Breast (tissue), 4 donors: ENCODE measurements around the genes PROK1 and CHI3L2.

- PRO-cap, 3 experiments, result no peak in any of the 3 experiments
- RRBS, result no CpG with 5 or more reads among the region's 7 CpGs
These were observed 22.5 kb upstream of the STRIP1 start for GRCh38 chr1:110011543-110012646.

- PRO-cap, 3 experiments, result no peak in any of the 3 experiments
- RRBS, result no CpG with 5 or more reads among the region's 12 CpGs
These were observed 8.5 kb downstream of the STRIP1 start for GRCh38 chr1:110042787-110043443.

DNA sequence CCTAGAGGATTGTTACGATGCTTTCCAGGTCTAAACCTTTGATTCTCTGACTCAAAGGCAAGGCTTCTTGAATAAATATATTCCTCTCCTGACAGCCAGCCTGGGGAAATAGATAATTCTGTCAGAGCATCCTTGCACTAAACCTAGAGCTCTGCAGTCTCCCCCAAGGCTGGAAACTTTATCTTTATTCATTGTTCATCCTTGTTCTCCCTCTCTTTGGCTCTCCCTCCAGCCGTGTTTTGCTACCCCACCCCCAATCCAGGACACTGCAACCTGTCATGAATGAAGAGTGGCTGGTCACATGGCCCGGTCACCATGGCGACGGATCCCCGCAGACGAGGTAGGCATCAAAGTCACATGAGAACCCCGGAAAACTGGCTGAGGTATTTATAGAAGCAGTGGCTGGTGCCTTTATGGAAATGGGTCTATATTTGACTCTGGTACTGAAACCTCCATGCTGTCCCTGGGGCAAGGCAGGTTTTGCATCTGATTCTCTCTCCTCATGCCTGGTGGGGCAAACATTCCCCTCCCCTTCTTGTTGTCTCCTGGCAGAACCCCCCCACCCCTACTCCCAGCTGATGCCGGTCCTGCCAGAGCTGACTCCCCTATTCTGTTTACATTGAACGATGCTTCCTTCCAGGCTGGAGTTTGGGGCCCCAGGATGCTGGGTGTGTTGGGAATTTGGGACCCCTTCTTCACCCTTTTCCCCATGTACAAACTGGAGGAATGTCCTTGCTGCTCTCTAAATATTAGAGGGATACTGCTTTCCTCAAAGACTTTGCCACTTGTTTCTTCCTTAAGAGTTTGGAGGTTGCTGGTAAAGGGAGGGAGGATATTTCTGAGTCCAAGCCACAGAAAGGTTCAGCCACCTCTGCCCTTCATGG lies 13.3 kb upstream of the SLC6A17 start:
- PRO-cap, 3 experiments, result no peak in any of the 3 experiments
- RRBS, result 8% methylated on average over 6 of the region's 10 CpGs

GRCh38 chr1:110380573-110381392 lies 10.0 kb downstream of the SLC16A4 start:
- PRO-cap, 3 experiments, result no peak in any of the 3 experiments
- RRBS, result no CpG with 5 or more reads among the region's 13 CpGs

- PRO-cap, 3 experiments, result no peak in any of the 3 experiments
- RRBS, result no CpG with 5 or more reads among the region's 3 CpGs
These were observed 6.2 kb upstream of the LAMTOR5 start for GRCh38 chr1:110413684-110414140.

GRCh38 chr1:110450891-110451504 lies at the start of gene PROK1:
Gene PROK1, plus strand, starts transcription at chr1:110451149.
- PRO-cap, 3 experiments, result no peak in any of the 3 experiments
- RRBS, result no CpG with 5 or more reads among the region's 12 CpGs

DNA sequence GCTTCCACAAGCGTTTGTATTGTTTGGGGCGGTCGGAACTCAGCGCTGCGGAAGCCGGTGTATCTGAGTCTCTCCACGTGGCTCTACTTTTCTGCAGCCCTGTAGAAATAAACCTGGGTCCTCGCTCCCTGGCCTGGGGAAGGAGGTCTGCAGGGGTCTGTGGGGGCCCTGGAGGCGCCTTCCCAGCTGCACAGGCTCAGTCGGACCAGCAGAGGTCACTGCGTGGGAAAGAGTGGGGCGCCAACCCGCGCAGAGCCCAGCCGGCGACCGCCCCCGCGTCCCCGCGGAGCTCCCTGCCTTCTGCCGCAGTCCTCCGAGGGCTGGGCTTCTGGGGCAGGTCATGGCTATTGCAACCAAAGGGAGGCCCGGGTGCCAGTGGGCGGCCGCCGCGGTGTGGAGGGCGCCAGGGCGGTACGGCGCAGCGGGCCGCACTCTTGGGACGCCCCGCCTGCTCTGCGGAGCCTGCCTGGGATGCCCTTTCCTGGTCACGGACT lies 36.3 kb upstream of the KCNA10 start:
- PRO-cap, 3 experiments, result no peak in any of the 3 experiments
- RRBS, result under 1% methylated on average over 8 of the region's 38 CpGs

DNA sequence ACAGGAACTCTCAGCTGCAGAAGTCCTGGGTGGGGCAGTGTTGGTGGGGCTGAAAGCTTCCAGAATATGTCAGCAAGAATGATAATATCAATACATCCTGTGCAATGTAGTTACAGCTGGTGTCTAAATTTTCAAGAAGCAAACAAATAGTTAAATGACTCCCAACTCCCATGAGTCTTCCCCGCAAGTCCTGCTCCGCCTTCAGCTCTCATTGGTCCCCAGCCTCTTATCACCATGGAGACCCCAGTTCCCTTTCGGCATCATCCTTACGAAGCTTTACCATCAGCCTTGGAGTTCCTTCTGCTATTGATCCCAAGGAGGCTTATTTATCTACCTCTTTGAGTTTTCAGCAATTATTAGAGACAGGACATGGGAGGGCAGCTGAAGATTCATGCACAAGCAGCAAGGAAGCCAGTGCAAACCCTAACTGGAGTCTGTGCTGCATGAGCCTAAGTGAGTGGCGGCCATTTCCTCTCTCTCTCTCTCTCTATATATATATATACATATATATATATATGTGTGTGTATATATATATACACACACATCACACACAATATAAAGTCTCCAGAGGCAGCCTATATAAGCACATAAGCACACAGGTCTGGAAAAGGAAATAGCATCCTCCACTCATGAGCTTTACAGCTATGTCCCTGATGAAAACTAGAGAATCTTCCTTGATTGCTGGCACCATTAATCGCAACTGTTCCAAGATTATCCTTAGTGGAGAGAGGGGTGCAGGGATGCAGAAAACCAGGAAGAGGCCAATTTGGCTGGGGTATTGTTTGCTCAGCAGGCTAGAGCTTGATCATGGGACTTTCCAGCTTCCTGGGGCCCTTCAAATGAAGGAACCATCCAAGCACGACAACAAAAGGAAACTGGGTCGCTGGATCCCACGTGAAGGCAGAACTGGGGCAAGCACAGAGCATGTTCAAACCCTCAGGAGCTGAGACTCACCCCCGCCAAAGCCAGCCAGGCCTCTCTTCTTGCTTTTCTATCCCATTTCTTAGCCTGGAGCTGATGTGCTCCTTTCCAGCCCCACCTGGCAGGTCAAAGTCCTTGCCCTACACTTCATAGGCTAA lies 12.0 kb downstream of the KCNA2 start:
- PRO-cap, 3 experiments, result no peak in any of the 3 experiments
- RRBS, result no CpG with 5 or more reads among the region's 10 CpGs

GRCh38 chr1:110636002-110636508 lies 29.9 kb upstream of the KCNA2 start:
- PRO-cap, 3 experiments, result no peak in any of the 3 experiments
- RRBS, result no CpG with 5 or more reads among the region's 3 CpGs

GRCh38 chr1:110645970-110646176 lies 28.9 kb downstream of the KCNA3 start:
- PRO-cap, 3 experiments, result no peak in any of the 3 experiments
- RRBS, result no CpG with 5 or more reads among the region's 2 CpGs

DNA sequence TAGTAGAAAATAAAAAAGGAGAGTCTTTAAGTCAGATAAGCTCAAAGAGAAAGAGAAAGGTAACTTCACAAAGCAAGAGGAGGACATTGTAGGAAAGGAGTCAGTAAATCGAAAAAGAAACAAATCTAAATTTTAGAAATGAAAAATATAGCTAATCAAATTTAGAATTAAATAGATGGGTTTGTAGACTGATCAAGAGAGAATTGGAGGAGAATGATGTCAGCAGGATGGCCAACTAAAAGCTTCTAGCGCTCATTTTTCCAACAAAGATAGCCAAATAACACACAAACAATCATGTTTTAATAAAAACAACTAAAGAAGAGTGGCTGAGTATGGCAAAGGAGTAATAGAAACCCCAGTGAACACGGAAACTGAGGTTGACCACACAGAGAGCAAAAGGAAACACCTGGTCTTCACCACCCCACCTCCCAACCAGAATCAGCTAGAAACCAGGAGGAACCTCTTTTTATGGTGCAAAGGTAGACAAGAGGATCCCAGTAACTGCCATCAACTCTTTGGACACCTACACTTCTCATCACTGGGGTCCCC lies 85.9 kb upstream of the CD53 start:
- PRO-cap, 3 experiments, result no peak in any of the 3 experiments
- RRBS, result no CpG with 5 or more reads among the region's 3 CpGs

- PRO-cap, 3 experiments, result no peak in any of the 3 experiments
- RRBS, result no CpG with 5 or more reads among the region's 3 CpGs
These were observed 1.4 kb downstream of the CD53 start for GRCh38 chr1:110874144-110875011.

GRCh38 chr1:110904669-110905494 lies 31.9 kb downstream of the CD53 start:
- PRO-cap, 3 experiments, result no peak in any of the 3 experiments
- RRBS, result no CpG with 5 or more reads among the region's 3 CpGs

GRCh38 chr1:110964129-110964597 lies 441 bp upstream of the LRIF1 start:
- PRO-cap, 3 experiments, result peak in 3 of 3 experiments; most common plus-strand start chr1:110964312 (in 2)
- RRBS, result 1% methylated on average over 7 of the region's 24 CpGs

- PRO-cap, 3 experiments, result peak in 1 of 3 experiments; most common plus-strand start chr1:111227712 (in 1); most common minus-strand start chr1:111227500 (in 1)
- RRBS, result no CpG with 5 or more reads among the region's 5 CpGs
These were observed at the start of gene CHI3L2 for GRCh38 chr1:111227292-111227944. Gene CHI3L2, plus strand, starts transcription at chr1:111227713.

- PRO-cap, 3 experiments, result no peak in any of the 3 experiments
- RRBS, result no CpG with 5 or more reads among the region's 13 CpGs
These were observed 4.8 kb downstream of the OVGP1 start for GRCh38 chr1:111422372-111423458.

DNA sequence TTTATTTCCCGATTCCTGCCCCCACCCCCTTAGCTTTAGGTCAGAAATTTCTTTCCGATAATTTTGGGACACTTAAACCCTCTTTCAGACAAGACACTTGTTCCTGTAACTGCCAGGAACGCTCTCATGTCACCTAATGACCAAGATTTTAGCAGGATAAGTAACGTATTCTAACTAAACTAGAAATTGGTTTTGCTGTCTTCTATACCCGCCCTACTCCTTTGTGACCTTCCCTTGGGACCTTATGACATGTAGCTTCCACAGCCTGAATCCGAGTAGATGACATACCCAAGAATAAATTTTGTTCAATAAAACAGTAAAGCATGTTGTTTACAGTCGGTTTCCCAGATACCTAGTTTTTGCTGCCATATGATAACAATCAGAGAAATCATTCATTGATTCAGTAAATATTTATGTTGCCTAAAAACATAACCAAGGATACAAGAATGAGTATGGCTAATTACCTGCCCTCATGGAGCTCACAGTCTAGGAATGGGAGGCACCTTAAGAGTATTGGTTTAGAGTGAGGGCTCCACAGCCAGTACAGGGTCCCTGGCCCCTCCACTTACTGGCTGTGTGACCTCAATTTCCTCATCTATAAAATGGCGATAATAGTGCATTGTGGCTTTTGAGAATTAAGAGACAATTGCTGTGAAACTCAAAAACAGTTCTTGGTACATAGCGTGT lies 799 bp downstream of the ATP5PB start:
- PRO-cap, 3 experiments, result no peak in any of the 3 experiments
- RRBS, result no CpG with 5 or more reads among the region's 9 CpGs

GRCh38 chr1:111504862-111505287 lies 1.4 kb upstream of the ADORA3 start:
- PRO-cap, 3 experiments, result no peak in any of the 3 experiments
- RRBS, result no CpG with 5 or more reads among the region's 2 CpGs

DNA sequence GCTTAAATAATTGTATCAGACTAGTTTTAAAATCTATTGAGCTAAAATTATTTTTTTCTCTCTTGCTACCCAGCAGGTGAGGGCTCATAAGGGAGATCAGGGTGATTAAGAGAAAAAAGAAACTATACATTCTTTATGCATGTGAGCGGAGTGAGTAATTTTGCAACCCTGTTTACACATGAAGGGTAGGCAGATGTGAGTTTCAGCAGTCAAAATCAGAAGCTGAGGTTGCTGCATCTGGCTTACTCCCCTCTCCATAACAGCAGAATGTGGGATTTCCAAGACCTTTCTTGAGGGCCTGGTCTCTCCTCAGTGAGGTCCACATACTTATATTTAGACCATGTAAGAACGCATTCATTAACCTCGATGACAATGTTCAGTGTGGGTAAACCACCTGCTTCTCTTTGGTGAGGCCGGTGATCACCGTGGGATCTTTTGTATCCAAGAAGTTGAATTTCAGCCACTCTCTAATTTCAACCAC lies 18.8 kb upstream of the RAP1A start:
- PRO-cap, 3 experiments, result no peak in any of the 3 experiments
- RRBS, result no CpG with 5 or more reads among the region's 5 CpGs

DNA sequence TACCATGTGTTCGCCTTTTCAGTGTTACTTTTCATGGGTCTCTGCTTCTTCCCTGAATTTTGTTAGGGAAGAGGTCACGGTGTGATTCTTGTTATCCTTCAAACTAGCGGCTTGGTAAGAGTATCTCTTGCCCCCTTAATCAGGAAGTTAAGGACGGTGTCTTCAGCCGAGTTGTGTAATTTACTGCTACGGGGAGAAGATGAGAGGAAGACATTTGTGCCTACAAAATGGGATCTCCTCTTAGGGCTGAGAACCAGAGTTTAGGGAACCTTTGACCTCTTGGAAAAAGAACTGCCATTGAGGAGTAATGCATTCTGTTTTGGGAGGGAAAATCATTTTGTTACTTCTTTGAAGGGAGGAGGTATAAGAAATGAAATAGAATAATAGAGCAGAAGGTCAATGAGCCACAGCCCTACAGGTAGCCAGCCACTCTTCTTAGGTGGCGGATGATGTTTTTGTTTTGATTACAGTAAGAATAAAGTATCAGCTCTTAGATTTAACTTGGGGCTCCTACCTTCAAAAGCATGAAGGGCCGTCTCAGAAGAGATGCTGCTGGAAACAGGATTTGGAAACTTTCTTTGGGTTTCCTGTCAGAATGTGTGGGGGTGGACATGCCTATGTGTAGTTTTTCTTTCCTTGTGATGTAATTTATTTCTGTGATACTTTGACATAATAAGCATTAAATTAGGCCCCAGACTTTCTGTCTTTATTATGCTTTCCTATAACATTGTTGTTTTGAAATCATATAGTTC lies 1.3 kb downstream of the RAP1A start:
- PRO-cap, 3 experiments, result no peak in any of the 3 experiments
- RRBS, result no CpG with 5 or more reads among the region's 8 CpGs